Bronchus (tissue), 1 donor: Measurements from ENCODE around the gene TLR8.

DNA sequence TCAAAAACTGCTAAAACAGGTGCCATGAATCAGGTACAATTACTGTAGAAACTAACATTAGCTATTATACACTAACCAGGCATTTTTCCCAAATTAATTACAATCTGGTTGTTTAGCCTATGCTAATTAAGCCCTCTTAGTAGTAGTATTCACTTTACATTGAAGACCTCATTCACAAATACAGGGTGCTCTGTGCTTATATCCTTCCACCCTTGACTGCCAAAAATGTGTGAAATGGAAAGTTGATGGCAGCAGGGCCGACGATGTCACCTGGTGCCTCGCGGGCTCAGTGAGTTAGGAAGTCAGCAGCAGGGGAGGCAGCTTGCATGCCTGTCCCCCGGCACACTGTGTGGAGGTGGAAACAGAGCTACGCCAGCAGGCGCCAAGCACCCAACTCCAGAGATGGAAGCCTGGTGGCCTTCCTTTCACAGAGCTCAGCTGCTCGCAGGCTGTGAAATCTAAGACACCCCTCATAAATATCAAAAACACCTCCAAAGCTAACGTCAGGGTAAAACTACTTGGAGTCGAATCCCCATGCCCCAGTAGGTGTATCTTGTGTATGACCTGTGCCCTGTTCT is 8.4 kb downstream of the MSL3 start:
- PRO-cap: no peak

DNA sequence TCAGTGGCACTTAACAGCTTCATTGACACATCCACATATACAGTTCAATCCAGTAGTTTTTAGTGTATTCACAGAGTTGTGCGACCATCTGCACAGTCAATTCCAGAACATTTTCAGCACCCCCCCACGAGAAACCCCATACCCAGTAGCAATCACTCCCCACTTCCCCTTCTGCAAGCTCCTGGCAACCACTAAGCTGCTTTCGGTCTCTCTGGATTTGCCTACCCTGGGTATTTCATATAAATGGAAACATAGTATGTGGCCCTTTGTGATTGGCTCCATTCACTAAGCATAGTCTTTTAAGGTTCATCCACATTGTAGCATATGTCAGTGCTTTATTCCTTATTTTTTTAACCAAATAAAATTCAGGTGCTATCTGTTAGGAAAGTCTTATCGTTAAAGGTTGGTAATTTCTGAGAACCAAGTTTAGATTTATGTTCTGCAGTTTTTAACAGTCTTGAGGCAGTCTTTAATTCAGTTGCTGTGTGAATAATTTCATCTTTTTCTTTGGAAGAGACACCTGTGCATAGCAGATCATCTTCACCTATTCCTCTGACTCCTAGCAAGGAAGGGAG is 10.1 kb downstream of the MSL3 start:
- PRO-cap: no peak

DNA sequence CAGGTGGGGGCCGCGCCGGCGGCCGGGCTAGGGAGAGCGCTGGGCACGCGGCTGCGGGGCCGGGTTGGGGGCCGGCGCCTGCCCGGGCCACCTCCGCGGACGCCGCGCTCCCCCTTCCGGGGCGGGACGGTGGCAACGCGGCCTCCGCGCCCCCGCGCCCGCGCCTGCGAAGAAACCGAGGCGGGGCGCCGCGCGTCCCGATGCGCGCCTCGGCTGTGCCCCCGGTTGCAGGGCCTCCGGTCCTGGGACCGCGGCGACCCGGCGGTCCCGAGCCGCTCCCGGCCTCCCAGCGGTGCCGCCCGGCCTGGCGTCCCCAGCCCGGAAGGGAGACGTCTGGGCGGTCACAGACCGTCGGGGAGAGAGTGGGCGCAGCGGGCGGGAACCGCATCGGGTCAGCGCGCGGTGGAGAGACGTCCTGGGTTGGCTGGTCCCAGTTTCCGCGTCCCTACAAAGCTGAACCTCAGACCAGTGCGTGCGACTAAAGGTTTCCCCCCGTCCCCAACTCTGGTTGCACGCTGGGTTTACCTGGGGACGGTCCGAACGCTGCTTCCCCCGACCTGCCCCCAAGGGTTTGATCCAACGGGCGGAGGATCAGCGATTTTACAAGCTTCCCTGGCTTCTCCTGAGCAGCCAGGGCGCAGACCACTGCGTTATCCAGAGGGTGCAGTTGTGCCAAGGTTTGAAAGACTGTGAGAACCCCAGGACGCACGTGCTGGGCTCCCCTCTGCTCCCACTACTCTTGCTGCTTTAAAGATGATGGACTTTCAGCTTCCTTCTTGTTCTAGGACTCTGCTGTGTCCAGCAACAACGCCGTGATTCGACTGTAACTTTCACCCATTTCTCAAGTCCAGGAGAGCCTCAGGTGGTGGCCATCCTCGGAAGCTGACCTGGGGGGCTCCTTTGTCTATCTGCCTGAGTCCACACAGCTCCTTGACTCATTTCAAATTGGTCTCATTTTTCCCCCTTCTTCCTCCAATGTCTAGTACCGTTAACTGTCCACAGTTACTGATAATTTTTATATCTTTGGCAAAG is 721 bp downstream of the PRPS2 start:
- PRO-cap: no peak

DNA sequence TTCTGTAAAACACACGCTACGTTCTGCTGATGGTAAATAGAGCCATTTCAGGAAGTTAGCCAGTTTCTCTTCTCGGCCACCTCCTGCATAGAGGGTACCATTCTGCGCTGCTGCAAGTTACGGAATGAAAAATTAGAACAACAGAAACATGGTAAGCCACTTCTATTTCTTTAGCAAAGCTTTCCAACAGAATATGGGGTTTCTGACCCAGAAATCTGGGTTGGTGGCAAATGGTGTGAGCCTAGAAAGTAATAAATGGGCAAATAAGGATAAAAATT is at the start of gene TLR8:
TSS of gene TLR8 (plus strand) at position 62 of the 278 bp plus-strand sequence.
- PRO-cap: unidirectional peak, plus-strand start at position 62 of the sequence

- PRO-cap: no peak
These were observed 24.1 kb upstream of the TMSB4X start for GRCh38 chrX:12950588-12951448.

DNA sequence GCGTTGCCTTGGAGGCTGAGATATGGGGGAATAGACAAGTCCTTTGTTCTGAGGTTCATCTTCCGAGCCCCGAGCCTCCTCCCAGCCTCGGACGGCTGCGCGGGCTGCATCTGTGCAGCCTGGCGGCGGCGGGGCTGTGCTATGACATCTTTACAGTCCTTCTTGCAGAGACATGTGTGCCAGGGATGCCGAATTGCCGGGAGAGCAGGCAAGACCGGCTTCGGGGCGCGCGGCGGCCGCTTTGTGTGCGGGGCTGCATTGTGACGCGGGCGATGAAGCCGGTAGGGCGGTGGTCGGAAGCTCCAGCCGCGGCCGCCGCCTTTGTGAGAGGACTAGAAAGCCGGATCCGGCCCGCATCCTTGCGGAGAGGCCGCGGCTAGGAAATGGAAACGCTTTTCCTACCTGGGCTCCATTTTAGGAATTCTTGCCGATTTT is 558 bp downstream of the TMSB4X start:
- PRO-cap: bidirectional peak, plus-strand start at position 261 of the sequence, minus-strand start at position 143 of the sequence; bidirectional peak, plus-strand start outside the sequence, minus-strand start at position 385 of the sequence

GRCh38 chrX:13002222-13002670 is 27.3 kb downstream of the TMSB4X start:
- PRO-cap: no peak

DNA sequence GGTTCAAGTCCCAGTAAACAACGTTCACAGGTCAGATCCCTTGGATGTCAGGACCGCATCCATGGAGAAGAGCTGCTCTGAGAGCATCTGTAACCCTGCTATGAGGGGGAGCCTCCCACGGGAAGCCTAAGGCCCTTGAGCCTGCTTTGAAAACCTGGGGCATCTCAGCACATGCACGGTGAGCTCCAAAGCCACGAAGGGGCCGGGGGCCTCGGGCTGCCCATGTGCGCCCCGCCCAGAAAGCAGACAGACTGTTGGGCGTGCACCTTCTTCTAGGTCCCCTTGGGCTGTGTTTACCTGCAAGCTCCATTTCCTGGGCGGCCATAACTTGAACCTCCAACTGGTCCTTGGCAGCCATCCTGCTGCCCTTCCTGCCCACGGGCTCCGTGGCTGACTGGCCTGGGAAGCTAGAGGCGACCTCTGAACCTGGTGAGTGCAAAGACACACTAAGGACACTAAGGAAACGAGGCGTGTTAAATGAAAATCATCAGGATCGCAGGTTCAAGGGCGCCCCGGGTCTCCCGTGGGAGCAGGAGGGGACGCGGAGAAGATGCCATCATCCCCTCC is 905 bp downstream of the FAM9C start:
- PRO-cap: no peak

DNA sequence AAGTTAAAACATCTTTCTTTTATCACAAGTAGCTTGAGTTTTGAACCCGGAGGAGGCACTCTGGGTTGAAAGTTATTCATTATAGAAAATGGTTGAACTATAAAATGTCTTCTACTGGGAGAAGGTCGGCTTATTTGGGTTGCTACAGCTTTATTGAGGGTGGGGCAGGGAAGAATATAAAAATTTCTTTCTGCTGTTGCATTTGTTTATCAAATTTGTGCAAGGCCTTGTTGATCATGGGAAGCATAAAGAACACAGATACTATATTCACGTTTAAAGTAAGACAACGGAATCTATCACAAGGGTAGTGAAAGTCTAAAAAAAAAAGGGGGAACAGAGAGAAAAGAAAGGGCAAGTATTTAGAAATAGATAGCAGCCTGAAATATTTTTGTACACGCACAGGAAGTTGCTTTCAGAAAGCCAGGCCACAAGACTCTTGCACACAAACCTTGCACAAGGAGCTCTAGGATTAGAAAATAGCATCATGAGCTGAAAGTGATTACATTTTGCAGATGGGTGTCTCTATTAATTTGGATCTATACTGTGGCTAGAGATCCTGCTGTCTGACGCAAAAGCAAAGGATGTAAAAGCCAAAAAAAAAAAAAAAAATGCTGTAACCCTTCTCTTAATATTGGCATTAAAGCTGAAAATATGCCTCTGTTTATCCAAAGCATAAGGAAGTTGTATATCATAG is 37.2 kb upstream of the FAM9C start:
- PRO-cap: unidirectional peak, plus-strand start at position 415 of the sequence

DNA sequence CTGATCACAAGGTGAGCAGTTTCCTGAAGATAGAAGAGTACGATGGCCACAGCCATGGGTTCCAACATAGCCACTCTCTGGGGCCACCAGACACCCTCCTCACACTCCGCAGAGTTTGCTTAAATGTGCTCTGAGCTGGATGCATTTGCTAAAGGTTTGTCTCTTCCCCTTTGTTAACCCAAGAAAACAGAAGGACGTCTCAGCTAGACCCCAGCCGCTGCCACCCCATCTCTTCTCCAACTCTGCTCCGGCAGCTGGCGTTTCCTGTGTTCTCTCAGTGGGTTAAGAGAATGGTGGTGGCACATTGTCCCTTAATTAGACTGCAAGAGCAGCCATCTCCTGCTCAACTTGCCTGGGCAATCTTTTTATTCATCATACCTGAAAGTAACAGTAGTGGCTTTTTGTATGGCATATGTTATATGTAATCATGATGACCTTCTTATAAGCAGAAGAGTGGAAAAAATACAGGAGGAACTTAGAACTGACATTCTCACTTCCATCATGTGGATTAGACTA is 43.8 kb upstream of the FAM9C start:
- PRO-cap: no peak

DNA sequence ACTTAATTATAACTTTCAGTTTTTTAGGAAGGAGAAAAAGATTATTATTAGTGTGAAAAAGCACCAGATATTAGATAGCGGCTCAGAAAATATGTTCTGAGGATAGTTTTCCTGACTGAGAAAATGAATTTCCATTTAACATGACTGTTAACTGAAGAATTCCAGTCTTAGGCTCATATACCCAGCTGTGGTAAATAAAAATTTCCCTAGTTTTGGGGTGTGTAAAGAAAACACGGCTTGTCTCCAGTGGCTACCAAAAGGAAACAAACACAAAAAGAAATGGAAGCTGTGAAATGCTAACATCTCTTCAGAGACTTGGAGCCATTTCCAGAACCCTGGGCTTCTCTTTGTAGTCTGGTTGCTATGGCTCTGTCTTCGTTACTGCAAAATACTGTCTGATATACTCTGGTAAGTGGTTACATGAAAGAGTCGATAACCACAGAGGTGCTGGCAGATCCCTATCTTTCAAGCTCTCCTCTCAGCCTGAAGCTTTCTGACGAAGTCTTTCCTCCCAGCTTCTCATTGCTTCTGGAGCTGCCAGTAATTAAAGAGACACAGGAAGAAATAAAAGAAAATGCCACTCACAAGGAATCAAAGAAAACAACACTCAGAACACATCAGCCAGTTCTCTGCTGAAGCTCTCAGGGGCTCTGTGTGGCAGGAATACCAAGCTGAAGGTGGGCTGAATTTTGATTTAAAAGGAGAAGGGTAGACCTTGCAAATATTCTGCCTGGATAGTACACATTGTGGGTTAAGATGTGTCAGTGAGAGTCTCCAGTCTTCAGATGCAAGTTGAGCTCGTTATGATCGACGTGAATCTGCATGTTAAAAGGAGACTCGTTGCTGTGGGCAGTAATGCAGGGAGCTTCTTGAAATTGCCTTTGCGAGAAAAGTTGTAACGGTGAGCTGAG is 107.5 kb upstream of the FAM9C start:
- PRO-cap: no peak

GRCh38 chrX:13167876-13168273 is 123.5 kb upstream of the FAM9C start:
- PRO-cap: no peak

DNA sequence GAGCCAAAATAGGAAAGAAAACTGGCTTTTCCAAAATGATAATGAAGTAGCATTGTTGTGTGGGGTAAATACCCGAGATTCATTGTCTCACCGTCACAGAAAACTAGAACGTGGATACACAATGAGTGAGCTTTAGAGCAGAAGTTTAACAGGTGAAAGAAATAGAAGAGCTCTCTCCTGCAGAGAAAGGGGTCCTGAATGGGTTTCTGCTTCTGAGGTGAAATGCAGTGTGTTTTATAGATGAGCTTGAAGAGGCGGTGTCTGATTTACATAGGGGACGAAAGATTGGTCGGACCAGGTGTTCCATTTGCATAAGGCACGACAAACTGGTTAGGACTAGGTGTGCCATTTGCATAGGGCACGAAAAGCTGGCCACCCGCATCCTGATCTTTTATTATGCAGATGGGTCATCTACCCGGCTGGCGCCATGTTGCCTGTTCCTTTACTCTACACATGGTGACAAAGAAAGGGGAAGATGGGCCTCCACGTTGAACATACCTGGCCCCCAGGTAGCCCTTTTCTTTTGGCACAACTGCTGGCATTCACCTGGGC is 118.1 kb downstream of the ATXN3L start:
- PRO-cap: no peak

DNA sequence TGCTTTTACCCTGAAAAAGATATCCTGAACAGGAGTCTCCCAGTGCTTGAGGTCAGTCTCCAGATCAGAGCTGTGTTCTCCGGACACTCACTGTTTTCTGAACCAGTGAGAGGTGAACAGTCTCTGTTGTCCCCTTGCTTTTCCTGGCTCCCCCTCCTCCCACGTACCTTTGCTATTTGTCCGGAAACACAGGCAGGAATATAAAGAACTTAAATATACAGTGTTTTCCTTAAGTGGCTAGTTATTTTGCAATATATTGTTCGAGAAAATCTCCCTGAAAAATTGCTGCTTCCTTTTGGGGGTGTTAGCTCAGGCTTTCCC is 116.5 kb downstream of the ATXN3L start:
- PRO-cap: bidirectional peak, plus-strand start at position 90 of the sequence, minus-strand start at position 99 of the sequence

DNA sequence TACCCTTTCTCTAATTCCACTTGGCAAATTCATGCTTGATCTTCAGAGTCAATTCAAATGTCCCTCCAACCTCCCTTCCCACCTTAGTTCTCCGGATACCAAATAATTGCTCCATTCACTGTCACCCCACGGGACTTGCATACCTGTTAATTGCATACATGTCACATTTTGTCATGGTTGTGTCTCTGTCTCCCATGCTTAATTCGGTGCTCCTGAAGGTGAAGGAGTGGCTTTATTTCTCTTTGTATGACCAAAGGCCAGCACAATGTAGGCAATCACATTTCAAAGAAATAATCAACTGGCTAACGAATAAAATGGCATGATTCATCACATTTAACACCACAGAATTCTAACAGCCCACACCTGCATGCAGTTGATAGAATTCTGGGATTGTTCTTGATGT is 59.3 kb downstream of the ATXN3L start:
- PRO-cap: no peak

GRCh38 chrX:13608080-13608597 is 38.7 kb downstream of the EGFL6 start:
- PRO-cap: no peak

DNA sequence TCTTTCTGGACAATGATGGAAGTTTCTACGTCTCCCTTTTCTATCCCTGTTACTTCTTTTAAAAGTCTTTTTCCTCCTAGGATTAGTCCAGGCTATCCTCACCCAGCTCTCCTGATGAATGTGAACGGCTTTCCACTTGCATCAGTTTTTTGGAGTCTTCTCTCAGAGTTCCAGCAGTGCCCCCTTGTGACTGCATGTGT is 7.0 kb upstream of the TCEANC start:
- PRO-cap: no peak

GRCh38 chrX:13693694-13694133 is 4.8 kb downstream of the RAB9A start:
- PRO-cap: no peak

DNA sequence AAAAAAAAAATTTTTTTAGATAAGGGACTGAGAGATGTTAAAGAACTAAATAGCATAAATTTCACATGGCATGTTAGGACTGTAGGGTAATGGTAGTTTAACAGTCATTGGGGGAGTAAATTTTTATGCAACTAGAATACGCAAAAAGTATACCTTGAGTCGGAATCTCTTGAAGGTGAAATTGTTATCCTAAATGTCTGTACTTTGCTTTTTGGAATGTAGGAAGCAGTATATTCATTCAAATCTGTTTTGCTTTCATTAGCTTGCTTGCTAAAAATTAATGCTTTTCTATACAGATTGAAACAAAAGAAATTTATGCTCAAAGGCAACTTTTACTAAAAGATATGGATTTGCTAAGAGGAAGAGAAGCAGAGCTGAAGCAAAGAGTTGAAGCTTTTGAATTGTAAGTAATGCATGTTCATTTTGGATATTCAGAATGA is 14.6 kb downstream of the OFD1 start:
- PRO-cap: no peak

DNA sequence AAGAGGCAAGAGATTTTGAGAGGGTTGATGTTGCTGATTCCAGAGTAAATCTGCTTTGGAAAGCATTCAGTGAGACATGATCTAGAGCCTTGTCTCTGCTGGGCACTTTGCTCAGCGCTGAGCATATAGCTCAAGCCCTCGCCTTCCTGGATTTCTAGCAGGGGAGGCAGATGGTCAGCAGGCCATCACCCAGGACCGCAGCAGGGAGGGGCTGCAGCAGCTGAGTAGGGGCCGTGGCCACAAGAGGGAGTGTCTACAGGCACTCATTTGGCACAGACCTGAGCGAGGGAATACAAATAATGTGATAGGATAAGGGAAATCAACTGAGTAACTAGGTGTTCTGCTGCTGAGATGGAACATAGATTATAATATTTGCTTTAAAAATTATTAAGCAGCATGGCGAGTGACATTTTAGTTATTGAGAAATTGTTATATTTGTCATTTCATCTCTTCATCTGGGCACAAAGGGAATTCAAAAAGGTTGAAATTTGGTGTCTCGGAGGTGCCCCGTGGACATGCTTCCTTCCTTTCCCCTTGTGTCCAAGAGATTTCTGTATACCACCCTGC is 30.3 kb downstream of the OFD1 start:
- PRO-cap: no peak